MCF 10A (cell line): ENCODE measurements around the genes GINM1 and KATNA1.

- PRO-cap: bidirectional peak, plus-strand start at chr6:149566405, minus-strand start at chr6:149566152; bidirectional peak, plus-strand start at chr6:149566632, minus-strand start at chr6:149566454; bidirectional peak, plus-strand start at chr6:149566841, minus-strand start at chr6:149566815
- RRBS: 1% methylated on average over 44 of the region's 101 CpGs
Measured at GRCh38 chr6:149565939-149566960, at the start of gene GINM1. GINM1 (plus strand) TSS chr6:149566375.

DNA sequence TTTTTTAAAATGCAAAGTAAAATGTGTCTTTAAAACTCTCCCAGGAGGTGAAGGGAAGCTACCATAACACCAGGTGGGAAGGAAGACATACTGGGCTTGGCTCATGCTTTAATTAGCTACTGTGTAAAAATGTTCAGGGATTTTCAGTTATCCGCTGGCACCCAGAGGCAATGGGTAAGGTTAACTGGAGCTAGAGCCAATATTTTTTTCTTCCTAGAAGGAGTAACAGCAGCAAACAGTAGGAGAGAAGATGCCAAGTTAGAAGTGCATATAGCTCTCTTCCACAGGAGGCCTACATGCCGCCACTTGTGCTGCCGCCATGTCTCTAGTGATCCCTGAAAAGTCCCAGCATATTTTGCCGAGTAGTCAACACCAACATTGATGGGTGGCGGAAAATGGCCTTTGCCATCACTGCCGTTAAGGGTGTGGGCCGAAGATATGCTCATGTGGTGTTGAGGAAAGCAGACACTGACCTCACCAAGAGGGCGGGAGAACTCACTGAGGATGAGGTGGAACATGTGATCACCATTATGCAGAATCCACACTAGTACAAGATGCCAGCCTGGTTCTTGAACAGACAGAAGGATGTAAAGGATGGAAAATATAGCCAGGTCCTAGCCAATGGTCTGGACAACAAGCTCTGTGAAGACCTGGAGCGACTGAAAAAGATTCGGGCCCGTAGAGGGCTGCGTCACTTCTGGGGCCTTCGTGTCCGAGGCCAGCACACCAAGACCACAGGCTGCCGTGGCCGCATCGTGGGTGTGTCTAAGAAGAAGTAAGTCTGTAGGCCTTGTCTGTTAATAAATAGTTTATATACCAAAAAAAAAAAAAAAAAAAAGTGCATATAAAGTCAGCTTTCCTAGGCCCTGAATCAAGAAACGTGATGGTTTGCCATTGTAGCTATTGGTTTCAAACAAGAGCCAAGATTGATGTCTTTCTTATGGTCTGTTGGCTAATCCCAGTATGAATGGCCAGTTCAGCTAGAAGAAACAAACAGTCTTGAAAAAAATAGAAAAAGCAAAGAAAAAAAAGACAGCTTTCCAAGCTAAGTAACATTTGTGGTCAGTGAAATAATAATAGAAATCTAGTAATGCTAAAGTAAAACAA is 27.9 kb downstream of the GINM1 start:
- PRO-cap: bidirectional peak, plus-strand start at position 279 of the sequence, minus-strand start at position 173 of the sequence
- RRBS: no CpG with 5 or more reads among the region's 18 CpGs

GRCh38 chr6:149647942-149649059 is at the start of gene KATNA1:
KATNA1 (minus strand) TSS chr6:149648714.
- PRO-cap: bidirectional peak, plus-strand start at chr6:149648803, minus-strand start at chr6:149648633
- RRBS: under 1% methylated on average over 33 of the region's 75 CpGs

DNA sequence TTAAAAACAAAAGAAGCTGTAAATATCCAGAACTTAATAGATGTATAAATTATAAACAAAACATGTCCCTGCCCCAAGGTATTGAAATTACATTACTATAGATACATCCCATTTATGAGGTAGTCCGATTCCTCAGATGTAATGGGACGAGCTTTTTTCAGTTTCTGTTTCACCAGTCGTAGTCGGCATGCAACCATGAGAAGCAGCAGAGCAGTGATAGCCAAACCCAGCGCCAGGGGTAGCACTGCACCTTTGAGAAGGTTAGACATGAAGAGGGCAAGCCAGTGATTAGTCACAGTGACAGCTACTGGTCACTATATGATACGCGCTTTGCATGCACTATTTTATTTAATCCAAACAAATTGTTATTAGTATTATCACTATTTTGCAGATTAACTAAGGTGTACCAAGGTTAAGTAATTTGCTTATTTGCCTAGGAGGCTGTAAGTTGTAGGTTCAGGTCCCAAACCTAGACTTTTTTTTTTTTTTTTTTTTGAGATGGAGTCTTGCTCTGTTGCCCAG is 43.6 kb downstream of the LRP11 start:
- PRO-cap: no peak
- RRBS: no CpG with 5 or more reads among the region's 7 CpGs

DNA sequence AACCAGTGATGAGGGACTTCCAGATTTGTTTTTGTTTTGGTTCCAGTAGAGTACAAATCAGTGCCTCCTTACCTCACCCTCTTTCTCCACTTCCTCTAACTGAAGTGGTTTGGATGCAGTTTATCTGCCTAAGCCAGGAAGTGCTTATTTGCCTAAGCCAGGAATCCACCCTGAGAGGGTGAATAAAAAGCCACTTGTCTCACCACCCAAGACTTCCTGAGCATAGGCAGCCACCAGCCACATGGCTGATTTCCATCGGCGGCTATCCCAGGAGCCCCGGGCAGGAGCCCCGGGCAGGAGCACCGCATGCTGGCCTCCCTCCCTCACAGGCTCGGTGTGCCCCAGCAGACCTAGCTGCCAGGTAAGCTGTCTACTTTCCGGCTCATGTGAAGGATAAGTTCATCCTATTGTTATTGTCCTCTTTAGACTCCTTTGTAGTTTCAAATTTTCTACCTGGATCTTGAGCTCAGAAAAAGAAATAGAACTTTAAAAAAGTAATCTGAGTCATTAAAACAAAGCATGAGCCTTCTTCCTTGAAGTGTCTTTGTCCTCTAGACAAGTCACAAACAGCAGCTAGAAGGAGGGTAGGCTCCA is 11.9 kb downstream of the LRP11 start:
- PRO-cap: no peak
- RRBS: 18% methylated on average over 3 of the region's 7 CpGs

DNA sequence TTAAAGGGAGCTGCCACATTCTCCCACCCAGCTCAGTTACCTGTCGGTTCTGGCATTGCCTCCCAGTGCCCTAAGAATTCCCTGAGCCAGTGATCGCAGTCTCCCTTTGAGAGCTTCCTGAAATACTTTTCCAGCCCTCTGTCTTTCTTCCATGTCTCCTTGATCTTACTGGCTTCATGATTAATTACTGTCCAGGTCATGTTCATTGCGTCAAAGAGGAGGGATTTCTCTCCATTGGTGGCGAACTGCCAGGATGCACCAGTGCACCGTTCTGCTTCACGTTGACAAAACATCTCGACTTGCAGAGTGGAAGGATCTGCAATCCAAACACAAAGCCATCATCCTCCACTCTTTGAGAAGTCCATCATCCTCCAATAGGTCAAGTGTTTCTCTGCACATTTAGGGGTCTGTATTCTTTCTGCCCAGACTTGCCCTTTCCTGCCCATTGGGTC is 8.6 kb downstream of the RAET1E start:
- PRO-cap: bidirectional peak, plus-strand start at position 287 of the sequence, minus-strand start at position 167 of the sequence
- RRBS: no CpG with 5 or more reads among the region's 7 CpGs

GRCh38 chr6:150154268-150154917 is 11.5 kb downstream of the PPP1R14C start:
- PRO-cap: no peak
- RRBS: no CpG with 5 or more reads among the region's 7 CpGs

DNA sequence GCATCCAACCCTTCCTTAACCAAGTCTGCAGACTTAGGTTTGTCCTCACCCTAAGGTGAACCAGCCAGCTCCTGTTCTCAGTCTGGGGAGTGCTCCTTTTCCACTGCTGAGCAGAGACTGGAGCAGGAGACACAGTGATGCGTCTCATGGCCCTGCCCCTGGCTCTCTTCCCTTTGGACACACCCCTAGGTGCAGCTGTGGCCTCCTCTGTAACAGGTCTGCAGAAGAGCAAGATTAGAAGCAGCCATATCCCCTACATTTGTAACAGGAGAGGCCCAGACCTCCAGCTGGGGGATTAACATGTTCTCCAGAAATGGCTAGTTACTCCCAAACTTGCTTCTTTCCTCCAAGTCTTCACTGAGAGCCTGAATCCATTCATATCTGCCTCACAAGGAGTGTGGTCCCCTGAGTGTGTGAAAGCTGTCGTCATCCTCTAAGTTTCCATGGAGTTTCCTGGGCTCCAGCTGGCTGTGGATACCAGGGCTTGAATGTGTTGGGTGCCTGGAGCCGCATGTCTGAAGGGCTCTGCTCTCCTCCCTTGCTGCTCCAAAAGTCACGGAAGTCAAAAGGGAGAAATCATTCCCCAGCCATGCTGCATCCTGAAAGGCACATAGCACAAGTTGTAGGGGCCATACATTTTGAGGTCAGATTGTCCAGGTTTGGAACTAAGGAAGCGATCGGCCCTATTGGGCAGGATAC is 57.7 kb downstream of the PPP1R14C start:
- PRO-cap: no peak
- RRBS: no CpG with 5 or more reads among the region's 6 CpGs

DNA sequence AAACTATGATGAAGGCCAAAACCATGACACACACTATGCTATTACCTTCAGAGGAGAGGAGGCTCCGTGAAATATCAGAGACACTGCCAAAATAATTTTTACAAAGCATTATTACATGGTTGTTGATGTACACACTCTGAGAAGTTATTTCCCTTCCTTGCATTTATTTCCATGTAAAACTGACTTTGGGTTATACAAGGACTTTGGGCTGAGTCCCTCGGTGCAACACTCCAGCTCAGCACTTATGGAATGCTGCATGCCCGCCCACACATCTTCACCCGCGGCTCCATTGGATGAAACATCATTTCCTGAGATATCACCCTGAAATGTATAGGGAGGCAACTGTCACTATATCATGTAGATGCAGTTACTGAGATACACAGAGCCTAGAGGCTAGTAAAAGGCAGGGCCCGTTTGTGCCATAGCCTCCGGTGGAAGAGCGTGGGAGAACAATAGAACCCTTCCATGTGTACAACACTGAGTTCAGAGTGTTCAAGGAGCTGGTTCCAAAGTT is 101.2 kb upstream of the IYD start:
- PRO-cap: bidirectional peak, plus-strand start at position 360 of the sequence, minus-strand start at position 246 of the sequence
- RRBS: no CpG with 5 or more reads among the region's 8 CpGs

DNA sequence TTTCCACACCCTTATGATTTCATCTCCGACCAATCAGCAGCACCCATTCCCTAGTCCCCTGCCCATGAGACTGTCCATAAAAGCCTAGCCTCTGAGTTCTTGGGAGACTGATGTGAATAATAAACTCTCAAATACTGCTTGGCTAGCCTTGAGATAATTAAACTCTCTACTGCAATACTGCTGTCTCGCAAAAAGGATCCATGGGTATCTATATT is 71.4 kb upstream of the IYD start:
- PRO-cap: bidirectional peak, plus-strand start at position 94 of the sequence, minus-strand start outside the sequence
- RRBS: no CpG with 5 or more reads among the region's 2 CpGs

- PRO-cap: no peak
- RRBS: no CpG with 5 or more reads among the region's 13 CpGs
Measured at GRCh38 chr6:150452625-150453554, 84.1 kb downstream of the IYD start.

DNA sequence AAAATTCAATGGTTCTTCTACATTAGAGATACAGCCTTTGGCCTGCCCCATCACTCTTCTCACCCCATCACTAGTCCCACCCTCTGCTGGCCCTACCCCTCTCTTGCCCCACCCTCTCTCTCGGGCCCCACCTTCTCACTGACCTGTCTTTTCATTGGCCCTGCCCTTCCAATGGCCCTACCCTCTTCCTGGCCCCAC is 107.3 kb upstream of the PLEKHG1 start:
- PRO-cap: no peak
- RRBS: no CpG with 5 or more reads among the region's 1 CpG

DNA sequence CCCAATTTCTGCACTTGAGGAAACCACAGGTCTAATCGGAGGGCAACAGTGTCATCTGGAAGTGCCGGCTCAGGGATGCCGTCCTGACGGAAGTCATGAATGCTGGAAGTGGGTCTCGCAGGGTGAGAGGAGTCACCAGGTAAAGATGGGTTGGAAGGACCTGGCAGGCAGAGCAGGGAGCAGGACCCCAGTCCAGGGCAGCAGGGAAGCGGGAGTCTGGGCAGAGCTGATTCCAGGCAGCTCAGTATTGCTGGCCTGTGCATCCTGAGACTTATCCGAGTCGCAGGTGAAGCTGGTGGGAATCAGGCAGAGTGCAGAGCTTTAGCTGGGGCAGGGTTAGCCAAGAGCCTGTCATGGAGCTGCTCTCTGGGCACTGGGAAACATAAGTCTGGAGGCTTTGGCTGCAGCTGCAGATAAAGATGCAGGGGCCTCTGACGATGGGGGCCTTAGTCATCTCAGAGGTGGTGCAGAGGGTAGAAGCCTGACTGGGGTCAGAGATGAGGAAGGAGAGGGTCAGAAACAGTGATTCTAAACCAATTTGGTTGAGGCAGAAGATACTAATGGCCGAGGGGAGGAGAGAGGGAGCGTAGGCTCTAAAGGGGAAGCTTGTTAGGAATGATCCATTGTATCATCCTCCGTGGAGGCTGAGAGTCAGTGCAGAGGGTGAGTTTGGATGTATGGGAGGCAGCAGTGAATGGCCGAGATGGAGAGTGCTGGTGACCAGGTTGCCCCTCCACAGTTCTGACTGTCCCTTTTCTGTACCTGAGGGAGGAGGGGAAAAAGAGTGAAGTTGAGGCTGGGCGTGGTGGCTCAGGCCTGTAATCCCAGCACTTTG is 33.7 kb downstream of the PLEKHG1 start:
- PRO-cap: no peak
- RRBS: no CpG with 5 or more reads among the region's 14 CpGs

DNA sequence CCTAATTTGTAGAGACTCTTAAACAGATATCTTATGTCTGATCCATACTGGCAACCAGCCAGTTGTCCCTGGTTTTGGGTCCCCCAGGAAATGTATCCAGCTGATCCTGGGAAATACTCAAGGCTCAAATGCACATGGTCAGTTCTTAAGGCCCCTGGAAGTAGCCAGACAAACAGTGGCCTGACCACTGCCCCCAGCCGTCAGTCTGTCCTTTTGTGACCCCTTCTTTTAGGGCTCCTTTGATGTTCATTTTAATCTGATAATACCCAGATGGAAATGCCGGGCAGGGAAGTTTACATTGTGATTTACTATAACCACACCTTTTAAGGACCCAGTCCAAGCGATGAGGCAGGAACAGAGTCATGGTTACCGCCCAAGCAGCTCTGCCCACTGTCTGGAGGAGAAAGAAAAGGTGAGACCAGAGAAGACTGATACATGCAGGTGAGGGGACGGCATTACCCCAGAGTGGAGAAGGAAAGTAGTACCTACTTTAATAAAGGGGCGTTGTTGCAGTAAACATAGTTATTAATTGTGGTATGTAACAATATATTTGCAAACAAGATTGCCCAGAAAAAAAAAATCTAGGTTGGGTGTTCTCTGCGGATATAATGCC is 110.5 kb downstream of the PLEKHG1 start:
- PRO-cap: no peak
- RRBS: no CpG with 5 or more reads among the region's 7 CpGs

DNA sequence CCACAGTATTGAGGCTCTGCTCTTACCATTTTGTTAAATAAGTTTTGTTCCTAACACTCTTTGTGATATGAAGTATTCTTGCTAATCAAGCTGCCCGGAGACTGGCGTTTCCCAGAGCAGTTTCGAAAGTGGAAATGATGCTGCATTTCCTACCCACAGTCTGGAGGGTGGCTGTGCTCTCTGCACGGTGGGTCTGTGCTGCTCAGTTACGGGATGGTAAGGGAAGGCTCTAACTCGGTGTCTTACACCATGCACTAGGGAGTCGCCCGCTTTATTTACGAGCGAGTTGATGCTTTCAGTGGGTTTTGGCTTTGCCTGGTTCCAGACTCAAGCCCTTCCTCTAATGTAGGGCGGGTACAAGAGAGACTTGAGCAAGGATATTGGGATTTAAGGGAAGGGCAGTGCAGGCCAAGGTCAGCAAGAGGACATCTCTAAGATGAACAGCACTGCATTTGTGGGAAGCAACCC is 180.1 kb upstream of the AKAP12 start:
- PRO-cap: no peak
- RRBS: no CpG with 5 or more reads among the region's 11 CpGs

DNA sequence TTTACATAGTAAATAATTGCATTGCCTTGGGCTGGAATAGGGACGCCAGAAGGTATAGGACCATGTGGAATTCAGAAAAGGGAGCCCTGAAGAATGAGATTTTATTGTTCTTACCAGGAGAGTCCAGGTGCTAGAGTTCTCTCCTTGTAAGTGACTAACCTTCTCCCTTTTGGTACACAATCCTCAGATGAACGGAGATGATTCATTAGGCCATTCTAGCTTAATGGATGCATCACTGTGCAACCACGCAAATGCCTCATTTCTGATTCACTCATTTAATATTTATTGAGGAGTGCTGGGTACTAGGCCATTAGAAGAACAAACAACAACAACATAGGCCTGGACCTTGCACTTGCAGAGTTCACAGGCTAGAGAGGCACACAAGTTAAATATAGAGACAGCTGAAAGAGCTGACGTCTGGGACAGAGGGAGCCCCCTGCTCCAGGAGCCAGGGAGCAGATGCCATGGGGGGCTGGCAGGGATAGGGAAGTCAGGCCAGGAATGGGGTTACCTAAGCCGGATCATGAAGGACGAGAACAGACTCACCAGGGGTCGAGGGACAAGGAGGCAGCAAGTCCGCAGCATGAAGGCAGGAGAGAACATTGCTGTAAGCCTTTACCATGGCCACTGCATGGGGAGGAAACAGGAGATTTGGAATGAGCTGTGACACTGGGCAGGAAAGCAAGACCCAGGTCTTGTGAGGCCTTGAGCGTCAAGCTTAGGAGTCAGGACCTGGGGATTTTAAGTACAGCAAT is 179.5 kb upstream of the AKAP12 start:
- PRO-cap: bidirectional peak, plus-strand start at position 349 of the sequence, minus-strand start at position 156 of the sequence
- RRBS: no CpG with 5 or more reads among the region's 9 CpGs

DNA sequence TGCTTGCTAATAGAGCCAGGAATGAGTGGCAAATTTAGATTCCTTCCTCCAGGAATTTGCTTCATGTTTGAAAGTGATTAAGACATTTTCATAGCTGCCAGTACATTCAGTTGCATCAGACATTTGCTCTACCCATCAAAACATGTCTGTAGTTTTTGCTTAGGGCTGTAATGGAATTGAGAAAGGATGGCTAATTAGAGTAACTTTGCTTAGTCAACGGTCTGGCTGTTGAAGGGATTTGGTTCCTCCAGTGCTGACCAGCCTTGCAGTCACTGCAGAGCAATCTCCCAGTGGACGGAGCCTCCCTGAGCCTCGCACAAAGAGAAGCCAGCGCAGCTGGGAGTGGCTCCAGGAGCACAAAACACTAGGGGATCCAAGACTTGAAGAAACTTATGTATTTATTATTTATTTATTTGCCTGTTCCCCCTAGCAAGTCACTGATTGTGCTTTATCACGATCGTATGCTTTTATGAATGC is 36.6 kb downstream of the AKAP12 start:
- PRO-cap: no peak
- RRBS: no CpG with 5 or more reads among the region's 6 CpGs

GRCh38 chr6:151349787-151350782 is 41.3 kb downstream of the ZBTB2 start:
- PRO-cap: no peak
- RRBS: 88% methylated on average over 4 of the region's 29 CpGs

- PRO-cap: no peak
- RRBS: no CpG with 5 or more reads among the region's 13 CpGs
Measured at GRCh38 chr6:151380054-151381032, 11.0 kb downstream of the ZBTB2 start.

DNA sequence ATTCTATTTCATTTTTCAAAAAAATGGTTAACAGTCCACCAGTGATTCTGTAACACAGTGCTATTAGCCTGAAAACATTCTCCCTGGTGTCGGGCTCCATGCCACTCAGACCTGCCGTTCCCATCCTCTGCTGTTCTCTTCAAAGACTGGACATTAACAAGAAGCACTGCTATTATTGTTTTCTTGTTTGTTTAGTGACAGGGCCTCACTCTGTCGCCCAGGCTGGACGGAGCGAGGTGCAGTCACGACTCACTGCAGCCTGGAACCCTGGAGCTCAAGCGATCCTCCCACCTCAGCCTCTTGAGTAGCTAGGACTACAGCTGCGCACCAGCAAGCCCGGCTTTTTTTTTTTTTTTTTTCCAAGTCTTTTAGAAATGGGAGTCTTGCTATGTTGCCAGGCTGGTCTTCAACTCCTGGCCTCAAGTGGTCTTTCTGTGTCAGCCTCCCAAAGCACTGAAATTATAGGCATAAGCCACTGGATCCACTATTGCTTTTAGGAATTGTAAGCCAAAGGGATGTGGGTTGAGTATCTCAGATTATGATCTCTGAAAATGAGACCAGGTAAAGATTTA is 9.5 kb downstream of the RMND1 start:
- PRO-cap: no peak
- RRBS: no CpG with 5 or more reads among the region's 9 CpGs